A549 (cell line): ENCODE data around the genes GOLGA5 and GON7.

- PRO-cap: no peak
CAGE:
- cytosol, long polyA plus RNA: no peak
- long polyA plus RNA: no peak
- nucleus, long polyA plus RNA: no peak
Observed at GRCh38 chr14:92560450-92560821, 46.9 kb downstream of the RIN3 start.

DNA sequence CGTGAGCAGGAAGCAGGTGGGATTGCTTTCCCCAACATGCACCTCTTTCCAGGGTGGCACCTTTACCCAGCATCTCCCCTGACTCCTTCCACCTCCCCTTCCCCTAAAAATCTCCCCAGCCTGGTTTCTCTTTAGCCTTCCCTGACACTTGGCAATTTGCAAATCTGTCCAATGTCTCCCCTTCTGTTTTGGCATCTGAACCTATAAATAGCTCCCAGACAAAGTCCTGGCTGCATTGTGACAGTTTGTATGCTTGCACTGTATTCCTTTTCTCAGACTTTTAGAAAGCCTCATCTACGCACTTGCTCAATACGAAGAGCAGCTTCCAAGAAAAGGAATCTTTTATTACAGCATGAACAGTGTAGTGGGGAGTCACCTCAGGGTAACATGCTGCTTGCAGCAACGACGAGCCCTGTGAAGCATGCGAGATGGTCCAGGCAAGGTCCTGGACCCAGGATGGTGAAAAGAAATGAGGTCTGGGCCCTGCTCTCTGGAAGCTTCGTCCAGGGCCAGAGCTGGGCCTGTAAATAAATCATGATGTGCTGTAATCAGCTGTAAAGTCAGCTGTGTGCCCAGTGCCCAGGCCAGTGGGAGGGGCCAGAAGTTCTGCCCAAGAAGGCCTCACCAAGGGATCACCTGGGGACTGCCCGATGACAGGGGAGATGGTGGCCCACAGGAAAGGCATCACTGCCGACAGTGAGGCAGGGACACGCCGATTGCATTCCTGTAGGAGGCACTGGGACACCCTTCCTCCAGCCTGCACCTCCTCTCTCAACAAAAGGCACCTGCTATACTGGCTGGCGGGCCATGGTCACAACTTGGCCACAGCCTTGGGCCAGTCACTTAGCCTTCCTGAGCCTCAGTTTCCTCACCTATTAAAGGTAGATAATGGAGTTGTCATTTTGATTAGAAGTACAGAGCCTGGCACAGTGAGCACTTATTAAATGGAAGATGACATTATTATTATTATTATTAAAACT, 88.4 kb downstream of the RIN3 start:
- PRO-cap: no peak
CAGE:
- cytosol, long polyA plus RNA: no peak
- long polyA plus RNA: no peak
- nucleus, long polyA plus RNA: no peak

DNA sequence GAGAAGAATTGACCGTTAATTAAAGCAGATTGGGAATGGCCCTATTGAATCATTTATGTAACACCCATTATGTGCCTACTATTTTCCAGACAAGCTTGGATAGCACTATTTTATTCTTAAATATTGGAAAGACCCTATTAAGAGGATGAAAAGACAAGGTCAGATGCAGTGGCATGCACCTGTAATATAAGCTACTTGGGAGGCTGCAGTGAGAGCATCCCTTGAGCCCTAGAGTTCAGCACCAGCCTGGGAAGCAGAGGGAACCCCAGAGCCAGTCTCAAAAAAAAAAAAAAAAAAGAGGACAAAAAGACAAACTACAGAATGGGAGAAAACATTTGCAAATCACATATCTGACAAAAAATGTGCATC, 92.3 kb downstream of the RIN3 start:
- PRO-cap: no peak
CAGE:
- cytosol, long polyA plus RNA: no peak
- long polyA plus RNA: no peak
- nucleus, long polyA plus RNA: no peak

DNA sequence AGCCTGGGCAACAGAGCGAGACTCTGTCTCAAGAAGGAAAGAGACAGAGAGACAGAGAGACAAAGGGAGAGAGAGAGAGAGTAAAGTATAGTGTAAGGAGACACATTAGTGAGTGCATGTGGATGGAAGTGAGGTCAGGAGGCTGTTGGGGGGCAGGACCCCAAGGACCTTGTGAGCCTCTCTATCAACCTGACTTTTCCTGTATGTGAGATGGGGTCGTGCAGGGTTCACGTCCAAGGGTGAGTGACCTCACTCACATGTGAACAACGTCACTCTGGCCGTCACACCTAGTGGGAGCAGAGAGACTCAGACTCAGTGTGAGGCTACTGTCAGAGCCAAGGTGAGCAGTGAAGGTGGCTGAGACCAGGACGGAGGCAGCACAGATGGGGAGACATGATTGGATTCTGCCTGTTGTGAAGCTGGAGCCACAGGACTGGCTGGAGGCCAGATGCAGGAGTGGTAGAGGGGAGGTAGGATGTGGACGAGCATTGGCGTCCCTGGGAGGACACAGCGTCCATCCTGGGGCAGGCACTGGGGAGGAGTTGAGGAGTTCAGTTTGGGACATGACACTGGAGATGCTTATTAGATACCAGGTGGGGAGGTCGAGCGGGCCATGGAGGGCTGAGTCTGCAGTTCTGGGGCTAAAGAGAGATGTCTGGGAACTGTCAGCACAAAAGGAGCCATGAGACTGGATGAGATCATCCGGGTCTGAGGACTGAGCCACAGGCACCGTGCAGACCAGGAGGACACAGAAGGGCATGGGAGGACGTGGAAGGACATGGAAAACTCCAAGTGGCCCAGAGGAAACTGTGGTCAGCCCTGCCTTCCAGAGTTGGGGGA, 92.9 kb downstream of the LGMN start:
- PRO-cap: no peak
CAGE:
- cytosol, long polyA plus RNA: no peak
- long polyA plus RNA: no peak
- nucleus, long polyA plus RNA: no peak

GRCh38 chr14:92677172-92677775, 71.2 kb downstream of the LGMN start:
- PRO-cap: no peak
CAGE:
- cytosol, long polyA plus RNA: no peak
- long polyA plus RNA: no peak
- nucleus, long polyA plus RNA: no peak

GRCh38 chr14:92685696-92686236, 62.7 kb downstream of the LGMN start:
- PRO-cap: no peak
CAGE:
- cytosol, long polyA plus RNA: no peak
- long polyA plus RNA: no peak
- nucleus, long polyA plus RNA: no peak

GRCh38 chr14:92703872-92704699, 44.3 kb downstream of the LGMN start:
- PRO-cap: no peak
CAGE:
- cytosol, long polyA plus RNA: no peak
- long polyA plus RNA: no peak
- nucleus, long polyA plus RNA: no peak

GRCh38 chr14:92794105-92795061, at the start of gene GOLGA5:
TSS of gene GOLGA5 (plus strand) at chr14:92794305.
- PRO-cap: bidirectional peak, plus-strand start at chr14:92794328, minus-strand start at chr14:92793942
CAGE:
- cytosol, long polyA plus RNA: no peak
- long polyA plus RNA: start-site peak on the plus strand at chr14:92794324-92794361, 226 and 429 reads in 2 replicates
- nucleus, long polyA plus RNA: start-site peak on the plus strand at chr14:92794305-92794366, 443 and 557 reads in 2 replicates

DNA sequence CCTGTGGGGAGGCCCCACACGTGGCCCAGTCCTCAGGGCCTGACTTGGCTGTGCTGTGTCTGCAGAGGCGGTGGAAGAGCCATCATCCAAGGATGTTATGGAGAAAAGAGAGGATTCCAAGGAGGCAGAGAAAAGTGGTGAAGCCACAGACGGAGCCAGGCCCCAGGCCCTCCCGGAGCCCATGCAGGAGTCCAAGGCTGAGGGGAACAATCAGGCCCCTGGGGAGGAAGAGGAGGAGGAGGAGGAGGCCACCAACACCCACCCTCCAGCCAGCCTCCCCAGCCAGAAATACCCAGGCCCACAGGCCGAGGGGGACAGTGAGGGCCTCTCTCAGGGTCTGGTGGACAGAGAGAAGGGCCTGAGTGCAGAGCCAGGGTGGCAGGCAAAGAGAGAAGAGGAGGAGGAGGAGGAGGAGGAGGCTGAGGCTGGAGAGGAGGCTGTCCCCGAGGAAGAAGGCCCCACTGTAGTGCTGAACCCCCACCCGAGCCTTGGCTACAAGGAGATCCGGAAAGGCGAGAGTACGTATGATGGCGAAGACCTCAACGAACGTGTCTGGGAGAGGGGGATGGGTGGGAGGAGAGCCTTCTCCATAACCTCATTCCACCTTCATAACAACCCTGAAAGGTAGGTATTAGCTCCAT, 8.4 kb downstream of the CHGA start:
- PRO-cap: no peak
CAGE:
- cytosol, long polyA plus RNA: no peak
- long polyA plus RNA: no peak
- nucleus, long polyA plus RNA: no peak

- PRO-cap: no peak
CAGE:
- cytosol, long polyA plus RNA: no peak
- long polyA plus RNA: no peak
- nucleus, long polyA plus RNA: no peak
Observed at GRCh38 chr14:93073229-93073777, 42.4 kb downstream of the ITPK1 start.

- PRO-cap: bidirectional peak, plus-strand start at chr14:93135659, minus-strand start at chr14:93135436
CAGE:
- cytosol, long polyA plus RNA: no peak
- long polyA plus RNA: no peak
- nucleus, long polyA plus RNA: no peak
Observed at GRCh38 chr14:93135253-93135935, 19.7 kb upstream of the ITPK1 start.

DNA sequence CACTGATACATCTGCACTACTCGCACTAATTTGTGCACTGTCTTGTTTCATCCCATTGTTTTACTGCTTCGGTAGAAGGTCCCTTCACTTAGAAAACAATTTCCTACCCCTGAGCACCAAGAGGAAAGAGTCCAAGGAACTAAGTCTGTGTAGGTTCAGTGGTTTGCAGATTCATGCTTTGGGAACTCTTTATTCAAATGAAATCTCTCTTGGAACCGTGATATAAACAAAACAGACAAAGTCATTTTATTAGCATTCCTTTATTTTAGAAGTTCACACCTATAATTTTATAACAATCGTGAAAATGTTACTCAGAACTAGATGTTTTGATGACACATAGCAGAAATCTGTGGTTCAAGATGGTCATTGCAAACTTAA, 2.8 kb downstream of the MOAP1 start:
- PRO-cap: no peak
CAGE:
- cytosol, long polyA plus RNA: no peak
- long polyA plus RNA: no peak
- nucleus, long polyA plus RNA: no peak

DNA sequence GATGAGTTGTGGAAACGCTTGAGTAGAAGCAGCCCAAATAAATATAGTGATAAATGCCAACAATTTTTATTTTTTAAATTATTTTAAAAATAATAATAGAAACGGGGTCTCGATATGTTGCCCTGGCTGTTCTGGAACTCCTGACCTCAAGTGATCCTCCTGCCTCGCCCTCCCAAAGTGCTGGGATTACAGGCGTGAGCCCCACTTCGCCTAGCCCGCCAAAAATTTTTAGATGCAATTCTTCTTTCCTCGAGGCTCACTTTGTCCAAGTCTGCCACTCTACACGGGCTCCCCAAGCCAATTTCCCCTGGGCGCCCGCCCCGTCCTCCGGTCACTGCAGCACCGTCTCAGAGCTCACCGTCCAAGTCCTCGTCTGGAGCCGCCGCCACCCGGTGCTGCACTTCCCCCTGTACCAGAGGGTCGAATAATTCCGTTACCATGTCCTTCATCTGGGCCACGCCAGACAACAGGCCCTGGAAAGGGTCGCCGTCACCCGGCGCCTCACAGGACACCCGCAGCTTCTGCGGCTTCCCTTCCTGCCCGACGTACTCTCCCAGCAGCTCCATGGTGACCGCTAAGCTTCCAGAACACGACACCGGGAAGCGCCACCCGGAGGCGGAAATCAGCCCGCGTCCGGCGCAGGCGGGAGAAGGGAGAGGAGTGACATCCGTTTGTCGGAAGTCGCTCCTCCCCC, at the start of gene GON7:
GON7 (minus strand) TSS at position 594 of the 694 bp plus-strand sequence.
- PRO-cap: unidirectional peak, minus-strand start at position 362 of the sequence; bidirectional peak, plus-strand start outside the sequence, minus-strand start at position 526 of the sequence
CAGE:
- cytosol, long polyA plus RNA: no peak
- long polyA plus RNA: no peak
- nucleus, long polyA plus RNA: no peak

DNA sequence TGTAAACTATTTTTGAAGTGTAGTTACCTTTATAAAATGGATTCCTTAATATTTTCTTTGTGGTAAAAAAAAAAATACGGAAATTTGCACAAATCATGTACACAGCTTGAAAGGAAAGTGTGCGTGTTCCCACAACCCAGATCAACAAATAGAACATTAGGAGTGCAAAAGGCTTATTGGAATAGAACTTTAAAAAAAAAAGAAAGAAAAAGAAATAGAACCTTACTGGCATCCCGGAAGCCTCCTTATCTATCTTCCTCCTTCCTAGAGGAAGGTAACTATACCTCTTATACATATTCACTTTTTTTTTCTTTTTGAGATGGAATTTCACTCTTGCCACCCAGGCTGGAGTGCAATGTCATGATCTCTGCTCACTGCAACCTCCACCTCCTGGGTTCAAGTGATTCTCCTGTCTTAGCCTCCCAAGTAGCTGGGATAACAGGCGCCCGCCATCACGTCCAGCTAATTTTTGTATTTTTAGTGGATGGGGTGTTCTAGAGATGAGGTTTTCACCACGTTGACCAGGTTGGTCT, 1.5 kb downstream of the UBR7 start:
- PRO-cap: no peak
CAGE:
- cytosol, long polyA plus RNA: no peak
- long polyA plus RNA: no peak
- nucleus, long polyA plus RNA: no peak

DNA sequence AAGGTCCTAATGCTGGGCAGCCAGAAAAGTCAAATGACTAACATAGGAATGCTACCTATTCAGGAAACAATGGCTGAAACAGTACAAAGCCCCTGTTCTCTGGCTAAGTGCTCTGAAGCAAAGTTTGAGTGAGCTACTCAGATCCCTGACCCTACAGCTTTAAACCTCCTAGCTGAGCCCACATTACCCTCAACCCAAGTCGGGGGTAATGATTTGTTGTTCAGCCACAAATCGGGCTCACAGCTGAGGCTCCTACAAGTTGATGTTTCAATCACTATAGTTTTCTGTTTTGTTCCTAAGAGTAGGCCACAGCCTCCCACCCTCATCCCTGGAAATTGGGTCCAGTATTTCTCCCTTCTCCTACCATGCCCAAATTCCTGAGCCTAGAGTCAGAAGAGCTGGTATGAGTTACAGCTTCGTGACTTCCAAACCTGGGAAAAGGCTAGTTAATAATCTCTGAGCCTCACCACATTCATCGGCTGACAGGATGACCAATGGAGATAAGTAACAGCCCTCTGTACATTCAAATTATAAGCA, 46.5 kb downstream of the BTBD7 start:
- PRO-cap: no peak
CAGE:
- cytosol, long polyA plus RNA: no peak
- long polyA plus RNA: no peak
- nucleus, long polyA plus RNA: no peak

- PRO-cap: no peak
CAGE:
- cytosol, long polyA plus RNA: no peak
- long polyA plus RNA: no peak
- nucleus, long polyA plus RNA: no peak
Observed at GRCh38 chr14:93294178-93294708, 38.6 kb downstream of the BTBD7 start.

DNA sequence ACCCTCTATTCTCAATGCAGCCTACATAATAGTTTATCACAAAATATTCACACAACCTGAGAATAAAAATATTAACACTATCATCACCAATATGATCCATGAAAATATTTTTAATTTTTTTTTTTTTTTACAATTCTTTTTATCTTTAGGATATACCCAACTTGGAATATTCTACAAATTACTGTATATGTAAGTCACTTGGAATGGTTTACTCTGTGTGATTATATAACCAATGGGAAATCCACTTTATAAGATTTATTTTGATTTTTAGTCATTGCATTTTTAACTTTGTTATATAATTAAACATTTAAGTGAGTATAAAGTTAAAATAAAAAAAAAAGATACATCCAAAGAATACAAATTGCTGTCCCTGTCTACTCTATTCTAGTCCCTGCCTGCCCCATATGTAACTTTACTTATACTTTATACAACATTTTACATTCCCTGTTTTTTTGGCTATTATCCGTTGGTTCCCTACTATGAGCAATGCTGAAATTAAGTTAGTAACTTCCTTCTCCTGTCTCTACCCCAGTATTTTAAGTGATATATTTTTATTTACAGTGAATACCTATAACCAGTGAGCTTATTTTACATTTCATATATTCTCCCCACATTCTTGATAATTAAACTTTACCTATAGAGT, 21.1 kb downstream of the BTBD7 start:
- PRO-cap: no peak
CAGE:
- cytosol, long polyA plus RNA: no peak
- long polyA plus RNA: no peak
- nucleus, long polyA plus RNA: no peak

GRCh38 chr14:93702643-93703044, 85.6 kb downstream of the PRIMA1 start:
- PRO-cap: no peak
CAGE:
- cytosol, long polyA plus RNA: no peak
- long polyA plus RNA: no peak
- nucleus, long polyA plus RNA: no peak

GRCh38 chr14:93753352-93753668, 35.0 kb downstream of the PRIMA1 start:
- PRO-cap: no peak
CAGE:
- cytosol, long polyA plus RNA: no peak
- long polyA plus RNA: no peak
- nucleus, long polyA plus RNA: no peak

GRCh38 chr14:93925994-93926571, 1.1 kb upstream of the FAM181A start:
- PRO-cap: no peak
CAGE:
- cytosol, long polyA plus RNA: no peak
- long polyA plus RNA: no peak
- nucleus, long polyA plus RNA: no peak